Smooth muscle cell (in vitro differentiated cells): ENCODE results near the gene PAQR5.

DNA sequence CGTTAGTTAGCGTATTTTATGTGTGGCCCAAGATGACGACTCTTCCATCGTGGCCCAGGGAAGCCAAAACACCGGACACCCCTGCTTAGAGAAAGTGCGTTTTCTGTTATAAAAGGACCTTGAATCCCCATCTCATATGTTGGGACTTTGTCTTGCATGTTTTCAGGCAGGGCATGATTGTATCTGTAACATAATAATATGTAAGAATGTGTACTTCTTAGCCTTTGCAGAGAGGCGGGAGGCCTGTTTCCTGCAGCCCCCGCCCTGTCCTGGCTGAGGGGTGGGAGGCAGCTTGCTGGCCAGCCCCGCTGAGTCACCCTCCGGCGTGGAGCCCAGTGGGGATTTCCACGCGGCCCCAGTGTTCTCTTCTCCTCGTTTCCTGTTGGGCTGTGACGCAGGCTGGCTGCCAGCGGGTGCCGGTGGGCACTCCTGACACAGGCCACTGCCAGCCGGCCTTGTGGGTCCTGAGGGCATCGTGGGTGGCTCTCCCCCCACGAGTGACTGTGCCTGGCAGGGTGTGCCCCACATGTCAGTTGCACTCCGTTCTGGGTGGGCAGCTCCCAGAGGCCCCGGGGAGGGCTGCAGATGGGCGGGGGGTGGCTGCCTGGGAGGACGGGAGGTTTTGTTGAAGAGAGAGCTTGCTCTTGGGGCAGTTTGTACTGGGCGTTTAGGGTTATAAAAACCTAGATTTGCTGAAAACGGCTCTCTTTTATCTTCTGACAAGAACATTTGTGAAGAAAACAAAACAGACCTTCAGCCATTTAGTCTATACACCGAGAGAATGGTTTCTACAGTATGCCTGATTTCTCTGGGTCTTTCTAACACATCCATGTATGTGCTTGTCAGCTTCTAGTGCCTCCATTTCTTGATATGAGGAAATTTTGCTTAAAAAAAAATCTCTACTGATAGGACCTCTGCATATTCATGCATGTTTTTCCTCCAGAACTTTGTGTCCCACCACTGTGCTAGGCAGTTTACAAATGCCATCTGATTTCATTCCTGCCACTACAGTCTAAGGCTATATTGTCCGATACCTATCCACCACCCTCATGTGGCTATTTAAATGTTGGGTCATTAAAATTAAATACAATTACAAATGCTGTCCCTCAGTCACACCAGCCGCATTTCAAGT lies 55.9 kb downstream of the SMAD3 start:
- RAMPAGE, long total RNA, result start-site peak on the plus strand centred at position 439 of the sequence, 40 bp wide, 22 and 19 reads in 2 replicates

DNA sequence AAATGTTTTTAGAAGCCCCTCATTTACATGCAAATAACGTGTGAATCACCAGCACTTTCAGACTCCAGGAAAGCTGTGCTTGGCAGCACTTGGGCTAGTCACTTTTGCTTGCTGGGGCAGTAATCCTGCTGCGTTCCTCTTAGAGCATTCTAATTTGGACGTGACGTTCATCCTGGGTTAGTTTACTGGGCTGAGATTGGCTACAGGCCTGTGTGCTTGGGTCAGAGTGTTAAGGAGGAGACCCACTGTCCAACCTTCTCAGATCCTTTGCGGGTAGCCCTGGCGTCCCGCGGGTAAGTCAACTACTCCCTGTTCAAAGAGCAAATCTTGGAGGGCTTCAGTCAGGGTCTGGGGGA lies 88.6 kb downstream of the AAGAB start:
- RAMPAGE, long total RNA, result no peak

DNA sequence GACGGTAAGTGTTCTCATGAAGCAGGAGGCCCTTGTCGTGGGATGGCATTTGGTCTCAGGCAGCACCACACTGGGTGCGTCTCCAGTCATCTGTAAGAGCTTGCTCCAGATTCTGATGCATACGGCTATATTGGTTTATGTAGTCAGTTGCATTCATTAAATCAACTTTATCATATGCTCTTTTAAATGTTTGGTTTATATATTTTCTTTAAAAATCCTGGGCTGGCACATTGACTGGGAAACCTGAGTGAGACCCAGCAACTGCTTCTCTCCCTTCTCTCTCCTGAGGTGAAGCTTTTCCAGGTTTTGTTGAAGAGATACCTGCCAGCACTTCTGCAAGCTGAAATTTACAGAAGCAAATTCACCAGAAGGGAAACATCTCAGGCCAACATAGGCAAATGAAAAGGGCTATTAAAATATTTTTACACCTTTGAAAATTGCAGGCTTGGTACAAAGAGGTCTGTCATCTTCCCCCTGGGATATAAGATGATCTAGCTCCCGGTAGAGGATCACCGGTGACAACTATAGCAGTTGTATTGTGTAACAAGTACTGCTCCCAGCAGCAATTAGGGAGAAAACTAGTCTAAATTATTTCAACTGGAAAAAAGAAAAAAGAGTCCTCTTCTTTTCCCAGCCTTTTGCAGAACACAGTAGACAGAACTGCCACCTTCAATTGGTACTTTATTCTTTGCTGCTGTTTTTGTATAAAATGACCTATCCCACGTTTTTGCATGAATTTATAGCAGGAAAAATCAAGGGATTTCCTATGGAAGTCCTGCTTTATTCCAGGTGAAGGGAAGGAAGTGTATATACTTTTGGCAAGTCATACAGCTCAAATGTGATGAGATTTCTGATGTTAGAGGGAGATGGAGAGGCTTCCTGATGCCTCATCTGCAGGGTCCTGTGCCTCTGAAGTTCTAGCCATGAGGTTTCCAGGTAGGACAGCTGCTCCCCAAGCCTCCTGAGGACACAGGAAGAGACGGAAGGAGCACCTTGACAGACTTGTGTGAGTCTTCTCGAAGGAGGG lies 62.8 kb downstream of the AAGAB start:
- RAMPAGE, long total RNA, result no peak

GRCh38 chr15:67223016-67223667 lies 31.3 kb downstream of the AAGAB start:
- RAMPAGE, long total RNA, result no peak

DNA sequence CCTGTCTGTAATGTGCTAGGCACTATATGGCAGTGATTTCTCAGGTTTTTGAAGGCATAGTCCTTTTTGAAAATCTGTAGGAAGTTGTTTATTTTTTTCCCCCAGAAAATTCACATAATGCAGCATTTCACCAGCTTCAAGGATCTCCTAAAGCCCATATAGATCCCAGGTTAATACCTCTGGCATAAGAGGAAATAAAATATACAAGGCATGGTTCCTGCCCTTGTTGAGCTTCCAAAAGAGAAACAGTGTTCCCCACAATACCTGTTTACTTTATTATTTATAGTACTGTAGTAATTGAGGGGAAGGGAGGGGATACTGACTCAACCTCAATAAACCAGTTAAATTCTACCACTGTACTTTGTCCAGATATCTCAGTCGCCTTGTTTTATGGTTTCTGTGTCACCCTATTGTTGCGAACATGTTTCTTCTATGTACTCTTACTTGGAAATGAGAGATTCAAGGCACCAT lies 28.6 kb downstream of the MAP2K5 start:
- RAMPAGE, long total RNA, result no peak

DNA sequence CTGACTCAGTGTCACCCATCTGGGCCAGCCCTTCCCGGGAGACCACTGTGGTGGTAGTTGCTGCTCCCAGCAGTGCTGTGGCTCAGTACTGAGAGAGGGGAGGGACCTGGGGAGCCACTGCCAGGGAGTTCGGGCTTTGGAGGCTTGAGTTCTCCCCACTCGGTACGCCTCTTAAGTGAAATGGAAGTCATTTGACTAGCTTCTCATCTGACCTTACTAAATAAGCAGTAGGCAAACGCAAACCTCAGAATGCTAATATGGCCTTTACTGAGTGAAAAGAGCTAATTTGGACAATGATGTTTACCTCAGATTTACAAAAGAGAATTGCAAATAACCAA lies 16.1 kb downstream of the SKOR1 start:
- RAMPAGE, long total RNA, result no peak

DNA sequence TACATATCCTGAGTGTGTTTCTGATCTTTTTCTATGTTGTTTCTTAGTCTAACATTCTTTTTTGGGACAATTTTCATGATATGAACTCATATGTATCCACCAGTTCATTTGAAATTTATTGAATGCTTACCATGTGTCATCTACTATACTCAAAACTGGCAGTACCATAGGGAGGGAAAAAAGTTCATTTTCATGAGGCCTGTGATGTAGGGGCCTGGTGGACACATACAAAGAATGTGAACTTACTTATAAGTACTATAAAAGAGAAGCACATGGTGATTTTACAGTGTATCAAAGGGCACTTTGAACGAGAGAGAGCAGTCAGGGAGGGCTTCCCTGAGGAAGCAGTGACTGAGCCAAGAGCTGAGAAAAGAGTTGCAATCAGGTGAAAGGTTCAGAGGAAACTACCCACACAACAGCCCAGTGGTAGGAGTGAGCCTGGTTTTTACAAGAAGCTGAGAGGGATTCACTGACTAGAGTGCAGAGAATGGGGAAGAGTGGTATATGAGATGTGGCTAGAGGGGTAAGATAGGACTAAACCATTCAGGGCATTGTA lies 57.2 kb downstream of the CALML4 start:
- RAMPAGE, long total RNA, result no peak

DNA sequence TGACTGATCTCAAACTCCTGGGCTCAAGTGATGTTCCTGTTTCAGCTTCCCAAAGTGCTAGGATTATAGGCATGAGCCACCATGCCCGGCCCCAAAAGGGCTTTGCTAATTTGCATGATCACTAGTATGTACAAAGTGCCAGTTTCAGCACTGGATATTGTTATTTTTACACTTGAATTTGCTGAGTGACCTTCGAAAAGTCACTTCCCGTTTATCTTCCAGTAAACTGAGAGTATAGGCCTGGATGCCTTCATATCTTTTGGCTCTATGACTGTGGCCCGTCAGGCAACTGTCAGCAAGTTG lies 12.1 kb downstream of the CLN6 start:
- RAMPAGE, long total RNA, result no peak

- RAMPAGE, long total RNA, result no peak
Measured at GRCh38 chr15:68275029-68275875, 2.3 kb upstream of the FEM1B start.

DNA sequence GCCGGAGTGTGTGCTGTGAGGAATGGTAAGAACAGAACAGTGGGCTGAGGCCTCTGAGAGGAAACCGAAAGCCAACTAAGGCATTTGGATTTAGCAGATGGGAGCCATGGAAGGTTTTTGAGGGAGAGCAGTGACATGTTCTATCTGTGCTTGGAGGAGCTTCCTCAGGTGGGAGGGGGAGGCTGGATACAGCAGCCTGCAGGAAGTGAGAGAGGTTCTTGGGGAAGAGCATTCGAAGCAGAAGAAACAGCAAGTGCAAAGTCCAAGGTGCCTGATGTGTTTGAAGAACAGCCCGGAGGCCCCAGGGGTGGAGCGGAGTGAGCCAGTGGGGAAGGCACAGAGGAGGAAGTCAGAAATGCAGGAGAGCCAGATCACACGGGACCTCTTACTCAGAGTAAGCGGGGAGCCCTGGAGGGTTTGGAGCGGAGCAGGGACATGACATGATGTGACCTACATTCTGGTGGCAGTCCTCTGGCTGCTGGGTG lies 10.9 kb downstream of the ITGA11 start:
- RAMPAGE, long total RNA, result no peak

DNA sequence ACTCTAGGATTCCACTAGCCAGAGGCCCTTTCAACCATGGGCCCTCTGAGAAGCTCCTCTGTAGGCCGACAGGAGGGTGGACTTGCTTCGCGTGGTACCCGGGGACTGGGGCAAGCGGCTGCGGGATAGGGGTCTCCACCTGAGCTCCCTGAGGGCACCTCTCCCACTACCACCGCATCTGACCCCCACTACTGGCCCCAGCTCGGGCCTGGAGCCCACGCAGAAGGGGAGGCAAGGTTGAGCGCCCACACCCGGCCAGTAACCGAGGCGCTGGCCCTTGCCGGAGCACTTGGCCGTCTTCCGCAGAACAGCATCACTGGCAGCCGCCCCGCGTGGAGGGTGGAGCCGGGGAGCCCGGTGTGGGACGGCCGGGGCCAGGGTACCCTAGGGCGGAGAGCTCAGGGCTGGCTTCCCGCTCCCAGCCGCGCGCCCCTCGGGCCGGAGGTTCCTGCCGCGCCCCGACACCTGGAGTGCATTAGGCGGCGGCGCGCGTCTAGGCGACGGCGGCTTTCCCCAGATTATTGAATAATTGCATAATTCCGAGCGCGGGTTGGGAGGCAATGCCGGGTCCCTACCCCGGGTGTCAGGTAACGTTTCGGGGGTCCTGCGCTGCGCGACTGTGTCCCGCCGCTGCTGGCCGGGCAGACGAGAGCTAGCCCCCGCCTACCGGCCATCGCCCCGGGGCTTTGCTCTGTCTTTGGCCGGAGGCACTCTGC lies 1.0 kb downstream of the ITGA11 start:
- RAMPAGE, long total RNA, result no peak

DNA sequence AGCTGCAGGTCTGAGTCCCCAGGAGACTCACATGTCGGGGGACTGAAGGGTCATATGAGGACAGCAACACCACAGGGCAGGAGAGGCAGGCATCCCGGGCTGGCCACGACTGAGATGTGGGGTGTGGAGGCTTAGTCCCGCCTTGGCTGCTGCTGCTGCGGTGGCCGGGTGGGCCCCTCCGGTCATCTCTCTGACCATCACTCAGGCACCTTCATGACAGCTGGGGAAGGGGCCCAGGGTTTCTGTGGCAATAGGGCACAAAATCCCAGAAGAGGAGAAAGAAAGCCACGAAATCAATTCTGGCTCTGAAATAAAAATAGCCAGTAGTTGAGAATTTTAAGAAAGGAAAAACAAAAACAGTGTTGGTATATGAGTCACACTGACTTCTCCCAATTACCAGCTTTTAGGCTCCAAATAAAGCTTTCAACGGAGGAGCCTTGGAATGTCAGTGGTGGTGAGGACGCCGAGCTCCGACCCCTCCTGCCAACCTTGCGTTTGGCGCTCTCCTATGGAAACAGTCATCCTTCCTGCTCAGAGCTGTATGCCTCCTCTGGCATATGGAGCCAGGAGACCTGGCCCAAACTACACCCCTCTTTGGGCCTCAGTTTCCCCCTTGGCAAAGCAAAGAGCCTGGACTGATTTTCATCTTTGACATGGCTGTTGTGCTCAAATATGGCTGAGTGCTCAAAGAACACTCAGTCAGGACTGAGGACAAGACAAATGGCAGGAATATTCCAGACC lies 53.0 kb upstream of the ITGA11 start:
- RAMPAGE, long total RNA, result no peak

GRCh38 chr15:68782690-68783415 lies 37.8 kb downstream of the ANP32A start:
- RAMPAGE, long total RNA, result no peak

GRCh38 chr15:68788869-68789437 lies 31.7 kb downstream of the ANP32A start:
- RAMPAGE, long total RNA, result no peak

GRCh38 chr15:69093070-69093548 lies 67.3 kb upstream of the GLCE start:
- RAMPAGE, long total RNA, result no peak

- RAMPAGE, long total RNA, result no peak
Measured at GRCh38 chr15:69290698-69291250, 7.9 kb upstream of the PAQR5 start.

- RAMPAGE, long total RNA, result start-site peak on the plus strand at chr15:69298884-69298941, 54 and 30 reads in 2 replicates
Measured at GRCh38 chr15:69298655-69299686, at the start of gene PAQR5. TSS of gene PAQR5 (plus strand) at chr15:69298912.

DNA sequence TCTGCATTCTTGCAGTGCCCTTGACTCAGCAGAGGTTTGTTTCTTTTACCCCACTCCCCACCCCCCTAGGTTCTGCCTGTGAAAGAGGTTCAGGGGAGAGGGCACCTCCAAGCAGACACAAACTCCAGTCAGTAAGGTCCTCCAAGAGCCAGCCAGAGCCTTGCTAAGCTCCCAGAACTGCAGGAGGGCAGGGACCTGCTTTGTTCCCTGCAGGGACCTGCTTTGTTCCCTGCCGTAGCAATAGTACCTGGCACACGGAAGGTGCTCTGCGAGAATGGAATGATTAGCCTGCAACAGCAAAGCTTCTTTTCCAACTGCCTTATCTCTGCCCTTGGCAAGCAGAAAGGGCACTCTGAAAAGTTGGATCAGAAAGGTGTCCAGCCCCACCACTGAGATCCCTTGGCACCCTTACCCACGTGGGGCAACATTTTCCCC lies 1.4 kb downstream of the PAQR5 start:
- RAMPAGE, long total RNA, result no peak

DNA sequence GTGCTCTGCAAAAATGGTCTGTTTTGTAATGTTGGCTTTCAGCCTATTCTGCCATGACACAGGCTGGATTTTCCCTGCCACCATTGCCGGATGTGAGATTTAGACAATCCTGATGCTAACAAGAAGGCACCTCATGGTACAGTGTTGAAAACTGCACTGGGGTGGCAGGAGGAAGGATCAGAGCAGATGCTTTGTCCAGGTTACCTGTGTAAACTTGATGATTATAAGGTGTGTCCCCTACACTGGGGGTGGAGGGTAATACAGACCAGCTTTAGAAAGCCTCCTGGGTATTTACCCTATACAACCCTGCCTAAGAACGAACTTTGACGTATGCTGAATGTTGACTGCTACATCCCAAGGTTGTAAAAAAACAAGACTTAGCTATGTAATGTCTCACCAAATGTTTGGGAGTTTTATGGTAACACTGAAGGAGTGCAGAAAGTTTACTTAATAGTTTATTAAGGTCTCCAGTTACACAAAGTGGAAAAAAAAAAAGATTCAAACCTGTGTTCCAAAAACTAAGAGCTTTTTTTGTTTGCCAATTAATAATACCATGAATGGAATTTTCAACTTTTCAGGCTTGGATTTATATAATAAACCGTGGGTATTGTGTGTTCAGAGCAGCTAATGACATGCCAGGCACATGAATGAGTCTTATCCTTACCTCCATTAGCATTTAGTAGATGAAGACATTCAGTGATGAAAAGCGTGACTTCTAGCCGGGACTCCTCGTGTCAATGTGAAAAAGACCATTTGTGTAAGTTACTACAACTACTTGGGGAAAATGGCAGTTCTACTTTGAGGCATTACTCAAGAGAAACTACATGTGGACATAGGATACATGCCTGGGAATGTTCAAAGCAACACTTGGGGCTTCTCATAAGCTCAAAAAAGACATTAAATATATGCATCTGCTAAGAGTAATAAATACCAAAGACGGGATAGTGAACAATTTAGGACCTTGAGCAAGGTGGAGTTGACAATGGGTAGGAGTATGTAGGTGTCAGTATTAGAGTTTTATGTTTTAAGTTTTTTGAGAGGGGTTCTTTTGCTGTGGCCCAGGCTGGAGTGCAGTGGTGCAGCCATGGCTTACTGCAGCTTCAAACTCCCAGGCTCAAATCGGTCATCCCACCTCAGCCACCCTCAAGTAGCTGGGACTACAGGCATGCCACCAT lies 3.3 kb downstream of the RPLP1 start:
- RAMPAGE, long total RNA, result no peak

GRCh38 chr15:69461989-69462672 lies 9.5 kb downstream of the RPLP1 start:
- RAMPAGE, long total RNA, result no peak